Epithelial cell of esophagus (primary cell): ENCODE measurements around the genes PRSS48 and FHIP1A.

DNA sequence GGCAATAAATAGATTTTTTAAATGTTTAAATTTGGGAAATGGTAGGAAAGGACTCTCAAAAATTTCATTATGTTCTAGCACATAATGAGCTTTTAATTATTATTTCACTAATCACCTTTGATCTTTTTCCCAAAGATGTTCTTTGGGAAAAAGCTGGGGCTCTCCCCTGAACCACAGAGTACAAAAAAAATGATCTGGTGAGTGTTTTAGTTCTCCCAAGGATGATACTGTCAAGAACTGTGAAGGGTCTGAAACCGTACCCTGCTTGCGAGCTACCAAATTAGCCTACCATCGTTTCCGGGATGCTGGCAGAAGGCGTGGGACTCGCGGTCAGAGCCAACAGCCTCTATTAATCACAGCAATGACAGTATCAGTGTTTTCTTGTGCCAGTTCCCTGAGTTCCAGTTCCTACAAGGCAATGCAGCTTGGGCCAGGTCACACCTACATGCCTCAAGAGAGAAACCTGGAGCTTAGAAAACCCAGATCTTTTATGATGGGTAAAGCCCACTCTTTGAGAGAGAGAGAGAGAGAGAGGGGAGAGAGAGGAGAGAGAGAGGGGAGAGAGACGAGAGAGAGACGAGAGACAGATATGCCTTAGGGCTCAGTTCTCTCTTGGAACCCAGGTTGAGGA, 327.7 kb downstream of the ARHGAP10 start:
- RRBS, result no CpG with 5 or more reads among the region's 9 CpGs

DNA sequence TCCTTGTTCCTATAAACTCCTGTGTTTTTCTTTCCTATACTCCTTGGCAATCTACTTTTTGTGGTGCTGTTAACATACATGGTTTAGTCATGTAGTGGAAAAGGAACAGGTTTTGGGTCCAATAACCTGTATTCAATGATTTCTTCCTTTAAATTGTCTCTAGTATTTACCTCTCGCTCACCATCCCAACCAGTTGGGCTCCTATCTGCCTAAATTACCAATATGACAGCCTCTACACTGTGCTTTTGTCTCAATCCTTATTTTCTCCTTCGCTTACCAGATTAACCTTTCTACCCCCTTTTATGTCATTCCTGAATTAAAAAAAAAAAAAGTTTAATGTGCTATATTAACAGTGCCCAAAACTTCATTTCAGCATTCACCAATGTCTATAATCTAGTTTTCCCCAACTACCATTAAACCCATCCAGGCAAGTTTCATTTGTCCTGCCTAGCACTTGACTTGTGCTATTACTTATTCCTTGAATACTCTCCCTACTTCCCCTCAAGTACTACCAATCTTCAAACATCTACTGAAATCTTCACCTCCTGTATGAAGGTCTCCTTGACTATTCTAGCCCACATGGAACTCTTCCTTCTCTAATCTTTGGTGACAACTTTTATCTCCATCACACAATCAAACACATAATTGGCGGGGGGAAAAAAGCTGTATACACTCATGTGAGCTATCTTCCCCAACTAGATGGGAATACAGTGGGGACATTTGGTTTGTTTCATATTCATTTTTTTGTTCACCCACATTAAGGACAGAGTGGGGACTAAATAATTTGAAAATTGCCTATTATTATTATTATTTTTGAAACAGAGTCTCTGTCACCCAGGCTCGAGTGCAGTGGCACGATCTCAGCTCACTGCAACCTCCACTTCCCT, 19.1 kb downstream of the NR3C2 start:
- RRBS, result no CpG with 5 or more reads among the region's 5 CpGs

- RRBS, result 3% methylated on average over 25 of the region's 94 CpGs
Observed at GRCh38 chr4:148445220-148446037, 3.2 kb upstream of the NR3C2 start.

DNA sequence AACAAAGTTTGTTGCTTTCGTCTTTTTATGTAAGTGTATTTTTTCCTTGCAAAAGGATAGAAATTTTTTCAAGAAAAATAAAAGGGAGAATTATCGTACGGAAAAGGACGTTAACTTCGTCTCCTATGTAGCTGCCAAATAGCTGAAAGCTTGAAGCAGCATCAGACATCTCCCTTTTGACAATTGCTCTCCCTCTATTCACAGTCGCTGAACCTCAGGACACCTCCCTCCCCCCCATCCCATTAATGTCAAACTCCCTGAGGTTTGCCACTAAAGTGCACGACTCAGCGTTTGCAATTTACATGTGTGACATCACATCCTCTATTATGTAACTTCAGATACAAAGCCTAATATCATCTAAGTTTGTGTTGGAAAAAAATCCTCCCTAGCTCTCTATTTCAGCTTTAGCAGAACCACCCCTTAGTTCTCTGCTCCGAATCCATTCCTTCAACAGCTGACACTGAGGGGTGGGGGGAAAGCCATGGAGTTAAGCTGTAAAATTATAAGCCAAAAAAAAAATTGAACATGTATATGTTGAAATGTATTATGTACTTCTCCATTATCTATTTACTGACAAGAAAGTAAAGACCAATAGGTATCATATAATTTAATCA, 5.5 kb upstream of the NR3C2 start:
- RRBS, result no CpG with 5 or more reads among the region's 9 CpGs

DNA sequence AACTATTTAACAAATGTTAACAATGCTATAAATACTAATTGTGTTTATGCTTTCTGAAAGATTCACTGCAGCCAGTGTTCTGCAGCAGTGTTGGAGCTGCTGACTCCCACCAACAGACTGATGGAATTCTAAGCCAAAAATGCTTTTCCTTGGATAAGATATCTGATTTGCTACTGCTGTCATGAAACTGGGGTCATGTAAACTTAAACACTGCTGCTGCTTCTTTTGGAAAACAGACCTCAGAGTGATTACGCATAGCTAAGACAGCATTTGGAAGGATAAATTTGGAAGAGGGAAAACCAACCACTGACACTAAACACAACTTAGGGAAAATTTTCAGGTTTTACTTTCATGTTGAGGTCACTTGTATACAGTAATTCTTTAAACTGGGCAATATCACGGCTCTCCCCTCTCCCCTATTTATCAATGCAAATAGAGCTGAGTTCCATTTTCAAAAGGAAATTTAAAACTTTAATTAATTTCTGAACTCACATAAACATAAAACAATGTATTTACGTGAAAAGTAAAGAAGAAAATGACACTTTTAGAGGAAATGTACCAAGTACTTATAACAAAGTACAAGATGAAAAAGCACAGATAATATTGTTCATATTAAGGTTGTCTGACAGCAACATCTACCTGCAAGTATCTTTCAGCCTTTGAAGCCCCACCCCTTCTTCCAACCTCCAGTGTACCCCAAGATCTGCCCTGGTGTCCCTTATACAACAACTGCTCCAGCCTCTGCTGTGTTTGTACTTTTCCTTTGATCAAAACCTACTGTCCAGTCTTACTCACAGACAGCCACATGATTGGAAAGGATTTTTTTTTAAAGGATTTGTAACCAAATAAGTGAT, 243.9 kb upstream of the MAB21L2 start:
- RRBS, result no CpG with 5 or more reads among the region's 3 CpGs

DNA sequence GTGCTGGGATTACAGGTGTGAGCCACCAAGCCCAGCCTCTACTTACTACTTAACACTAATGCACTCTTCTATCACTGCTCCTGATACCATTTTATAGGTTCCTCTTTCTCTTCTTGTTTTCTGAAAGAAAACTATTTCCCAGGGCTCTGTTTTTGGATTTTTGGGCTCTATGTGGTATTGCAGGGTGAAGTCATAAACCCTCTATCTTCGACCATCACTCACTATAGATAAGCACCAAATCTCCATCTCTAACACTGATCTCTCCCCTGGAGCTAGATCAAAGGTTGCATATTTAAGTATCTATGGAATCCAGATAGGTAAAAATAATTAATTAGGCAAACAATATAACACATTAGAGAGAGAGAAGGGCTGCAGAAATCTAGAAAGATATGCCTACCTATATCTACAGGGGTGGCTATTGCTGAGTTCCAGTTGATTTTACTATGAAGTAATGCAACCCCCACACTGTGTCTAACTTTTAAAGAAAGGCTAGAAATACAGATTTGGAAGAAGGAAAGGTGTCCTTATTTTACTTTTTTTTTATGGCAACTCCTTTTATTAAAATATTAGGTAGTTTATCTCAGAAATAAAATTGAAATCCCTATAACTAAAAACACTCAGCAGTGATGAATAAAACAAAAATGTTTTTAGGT, 206.1 kb upstream of the MAB21L2 start:
- RRBS, result no CpG with 5 or more reads among the region's 1 CpG

- RRBS, result 43% methylated on average over 11 of the region's 76 CpGs
Observed at GRCh38 chr4:150582911-150583767, 1.2 kb downstream of the MAB21L2 start.

DNA sequence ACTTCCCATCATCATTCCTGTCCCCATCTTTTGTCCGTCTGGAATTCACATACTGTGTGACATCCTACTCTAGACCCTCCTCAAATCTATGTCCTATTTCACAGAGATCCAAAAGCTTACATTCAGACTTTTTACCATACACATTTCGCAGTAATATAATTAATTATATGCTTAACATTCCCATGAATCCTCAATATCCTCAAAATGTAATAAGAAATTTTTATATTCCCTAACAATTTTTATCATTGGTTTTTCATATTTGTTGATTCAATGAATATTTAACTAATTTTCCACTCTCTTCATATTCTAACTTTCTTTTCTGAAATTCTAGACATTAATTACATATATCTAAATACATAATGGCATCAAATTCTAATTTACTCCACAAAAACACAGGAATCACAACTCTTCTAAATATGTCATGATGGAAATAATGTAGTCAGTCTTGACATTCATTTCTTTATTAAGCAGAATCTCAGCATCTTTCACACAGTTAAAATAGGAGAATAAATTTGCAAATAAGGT, 59.2 kb downstream of the MAB21L2 start:
- RRBS, result no CpG with 5 or more reads among the region's 2 CpGs

- RRBS, result no CpG with 5 or more reads among the region's 8 CpGs
Observed at GRCh38 chr4:151003959-151004470, 11.1 kb downstream of the LRBA start.

DNA sequence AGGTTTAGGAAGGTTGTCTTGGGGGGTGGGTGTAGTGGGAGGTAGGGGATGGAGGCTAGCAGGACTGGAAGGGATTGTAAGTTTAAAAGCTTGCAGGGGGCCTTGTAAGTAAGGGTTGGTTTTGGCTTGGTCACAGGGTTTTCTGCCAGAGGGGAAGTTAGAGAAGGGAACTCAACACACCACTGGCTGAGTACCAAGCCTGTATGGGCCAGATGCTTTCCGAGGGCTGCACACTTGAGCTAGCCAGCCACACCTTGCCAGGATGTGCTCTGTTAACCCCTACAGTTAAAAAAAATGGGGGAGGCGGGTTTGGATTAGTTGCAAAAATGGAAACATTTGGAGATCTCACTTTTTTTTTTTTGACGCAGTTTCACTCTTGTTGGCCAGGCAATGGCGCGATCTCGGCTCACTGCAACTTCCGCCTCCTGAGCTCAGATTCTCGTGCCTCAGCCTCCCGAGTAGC, 1.2 kb upstream of the RPS3A start:
- RRBS, result no CpG with 5 or more reads among the region's 9 CpGs

GRCh38 chr4:151276830-151277261, at the start of gene PRSS48:
TSS of gene PRSS48 (plus strand) at chr4:151277161.
- RRBS, result no CpG with 5 or more reads among the region's 5 CpGs

DNA sequence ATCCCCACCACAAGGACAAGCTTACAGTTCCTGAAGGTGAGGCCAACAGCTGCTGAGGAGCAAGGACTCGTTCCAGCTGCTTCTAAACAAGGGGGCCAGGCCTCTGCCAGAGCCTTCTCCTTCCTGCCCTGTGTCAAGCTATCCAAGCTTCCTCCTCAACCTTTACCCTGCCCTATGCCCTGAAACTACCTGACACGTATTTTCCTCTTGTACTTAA, 8.8 kb downstream of the SH3D19 start:
- RRBS, result no CpG with 5 or more reads among the region's 2 CpGs

- RRBS, result 5% methylated on average over 13 of the region's 55 CpGs
Observed at GRCh38 chr4:151409092-151409967, at the start of gene FHIP1A. TSS of gene FHIP1A (plus strand) at chr4:151409176.

GRCh38 chr4:151465639-151466292, 56.8 kb downstream of the FHIP1A start:
- RRBS, result no CpG with 5 or more reads among the region's 3 CpGs

- RRBS, result no CpG with 5 or more reads among the region's 4 CpGs
Observed at GRCh38 chr4:151667991-151668611, 92.7 kb downstream of the GATB start.

DNA sequence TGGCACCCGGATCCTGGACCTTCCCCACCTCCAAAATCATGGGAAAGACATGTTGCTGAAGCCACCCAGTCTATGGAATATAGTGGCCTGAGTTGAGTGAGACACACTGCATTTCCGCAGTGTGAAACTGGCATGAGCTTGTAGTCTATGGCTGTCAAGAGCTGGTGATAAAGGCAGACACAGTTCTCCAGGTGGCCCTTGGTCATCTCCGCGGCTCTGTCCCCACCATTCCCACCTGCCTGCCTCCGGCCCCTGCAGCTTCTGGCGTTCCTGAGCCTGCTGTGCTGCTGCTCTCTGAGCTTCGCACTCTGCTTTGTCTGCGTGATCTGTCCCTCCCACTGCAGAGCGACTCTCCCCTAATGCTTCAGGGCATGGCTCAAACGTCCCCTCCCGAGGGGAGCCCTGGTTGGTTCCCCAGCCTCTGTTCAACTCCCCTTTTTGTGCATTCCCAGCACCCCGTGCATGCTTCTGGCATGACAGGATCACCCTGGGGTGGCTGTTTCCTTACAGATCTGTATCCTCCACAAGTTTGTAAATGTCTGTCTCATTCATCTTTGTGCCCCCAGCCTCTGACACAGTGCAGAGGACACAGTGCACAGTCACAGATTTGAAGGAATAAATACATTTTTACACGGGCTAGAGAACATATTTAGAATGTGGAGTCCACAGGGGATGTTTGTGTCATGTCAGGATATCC, 72.8 kb downstream of the GATB start:
- RRBS, result no CpG with 5 or more reads among the region's 13 CpGs

- RRBS, result no CpG with 5 or more reads among the region's 16 CpGs
Observed at GRCh38 chr4:151729798-151730953, 30.6 kb downstream of the GATB start.

- RRBS, result no CpG with 5 or more reads among the region's 3 CpGs
Observed at GRCh38 chr4:151799116-151799475, 38.3 kb upstream of the GATB start.

- RRBS, result no CpG with 5 or more reads among the region's 6 CpGs
Observed at GRCh38 chr4:152102420-152103074, 341.7 kb upstream of the GATB start.

- RRBS, result no CpG with 5 or more reads among the region's 11 CpGs
Observed at GRCh38 chr4:152243803-152244321, 292.0 kb downstream of the FBXW7 start.